Colon Carcinoma Metastatic in the Lung (tissue), 2 donors: ENCODE measurements around a stretch of chr7.

GRCh38 chr7:39754106-39754778 is 130.9 kb downstream of the RALA start:
- PRO-cap, 2 experiments: no peak in any of the 2 experiments

DNA sequence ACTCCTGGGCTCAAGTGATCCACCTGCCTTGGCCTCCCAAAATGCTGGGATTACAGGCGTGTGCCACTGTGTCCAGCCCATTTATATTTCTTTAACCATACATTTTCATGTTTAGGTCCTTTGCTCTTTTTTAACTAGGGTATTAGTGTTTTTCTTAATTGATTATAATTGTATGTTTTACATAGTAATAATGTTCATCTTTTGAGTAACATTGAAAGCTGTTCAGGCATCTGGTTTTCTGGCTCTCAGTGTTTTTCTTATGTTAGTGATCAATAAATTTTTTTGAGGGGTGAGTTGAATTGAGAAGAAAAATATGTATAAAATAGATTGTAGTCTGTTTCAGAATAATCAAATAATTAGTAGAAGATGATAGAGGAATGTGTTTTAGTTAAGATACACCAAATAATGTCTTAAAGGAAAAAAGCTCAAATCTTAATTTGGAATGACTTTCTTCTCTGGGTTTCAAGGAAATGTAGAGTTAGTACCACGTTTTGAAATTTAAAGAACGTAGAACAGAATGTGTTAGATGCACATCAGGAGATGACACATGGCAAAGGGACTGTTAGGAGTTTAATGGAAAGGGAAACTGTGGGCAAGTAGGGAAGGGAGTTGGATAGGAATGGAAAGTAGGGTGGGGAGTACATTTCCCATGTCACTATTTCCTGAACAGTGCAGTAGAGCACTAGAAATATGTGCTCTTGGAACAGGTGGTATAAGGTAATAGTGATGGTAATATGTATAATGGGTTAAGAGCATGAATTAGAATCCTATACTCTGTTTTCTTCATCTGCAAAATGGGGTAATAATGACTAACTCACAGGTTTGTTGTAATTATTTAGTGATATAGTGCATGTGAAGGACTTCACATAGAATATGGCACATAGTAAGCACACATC is 64.9 kb downstream of the CDK13 start:
- PRO-cap, 2 experiments: no peak in any of the 2 experiments

DNA sequence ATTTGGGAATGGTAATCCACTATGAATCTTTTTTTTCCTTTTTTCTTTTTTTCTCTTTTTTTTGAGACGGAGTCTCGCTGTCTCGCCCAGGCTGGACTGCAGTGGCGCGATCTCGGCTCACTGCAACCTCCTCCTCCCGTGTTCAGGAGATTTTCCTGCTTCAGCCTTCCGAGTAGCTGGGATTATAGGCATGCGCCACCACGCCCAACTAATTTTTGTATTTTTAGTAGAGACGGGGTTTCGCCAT is 730 bp downstream of the SUGCT start:
- PRO-cap, 2 experiments: no peak in any of the 2 experiments

- PRO-cap, 2 experiments: no peak in any of the 2 experiments
Observed at GRCh38 chr7:40234098-40234433, 99.3 kb downstream of the SUGCT start.

GRCh38 chr7:40509116-40509606 is 374.4 kb downstream of the SUGCT start:
- PRO-cap, 2 experiments: no peak in any of the 2 experiments

DNA sequence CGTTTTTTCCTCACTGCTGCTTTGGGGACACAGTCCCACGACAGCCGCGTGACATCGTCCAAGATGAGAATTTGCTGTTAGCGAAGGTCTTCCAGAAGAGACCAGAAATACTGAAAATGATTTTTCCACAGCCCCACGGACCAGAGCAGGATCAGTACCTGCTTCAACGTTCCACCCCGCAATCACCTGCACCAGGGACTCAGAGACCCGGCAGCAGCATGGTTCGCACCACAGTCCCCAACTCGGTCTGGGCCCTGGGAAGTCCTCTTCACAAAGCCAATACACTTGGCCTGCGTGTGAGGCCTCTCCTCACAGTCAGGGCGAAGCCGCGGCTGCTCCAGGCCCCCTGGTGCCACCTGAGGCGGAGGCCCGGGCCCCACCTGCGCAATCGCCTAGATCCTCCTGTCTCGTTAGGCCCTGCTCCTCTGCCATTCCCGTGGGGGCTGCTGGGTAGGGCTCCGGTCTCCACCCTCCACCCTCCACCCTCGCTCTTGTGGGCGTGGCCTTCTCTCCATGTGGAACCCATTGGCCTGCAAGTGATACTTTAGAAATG is 553.4 kb downstream of the INHBA start:
- PRO-cap, 2 experiments: no peak in any of the 2 experiments

DNA sequence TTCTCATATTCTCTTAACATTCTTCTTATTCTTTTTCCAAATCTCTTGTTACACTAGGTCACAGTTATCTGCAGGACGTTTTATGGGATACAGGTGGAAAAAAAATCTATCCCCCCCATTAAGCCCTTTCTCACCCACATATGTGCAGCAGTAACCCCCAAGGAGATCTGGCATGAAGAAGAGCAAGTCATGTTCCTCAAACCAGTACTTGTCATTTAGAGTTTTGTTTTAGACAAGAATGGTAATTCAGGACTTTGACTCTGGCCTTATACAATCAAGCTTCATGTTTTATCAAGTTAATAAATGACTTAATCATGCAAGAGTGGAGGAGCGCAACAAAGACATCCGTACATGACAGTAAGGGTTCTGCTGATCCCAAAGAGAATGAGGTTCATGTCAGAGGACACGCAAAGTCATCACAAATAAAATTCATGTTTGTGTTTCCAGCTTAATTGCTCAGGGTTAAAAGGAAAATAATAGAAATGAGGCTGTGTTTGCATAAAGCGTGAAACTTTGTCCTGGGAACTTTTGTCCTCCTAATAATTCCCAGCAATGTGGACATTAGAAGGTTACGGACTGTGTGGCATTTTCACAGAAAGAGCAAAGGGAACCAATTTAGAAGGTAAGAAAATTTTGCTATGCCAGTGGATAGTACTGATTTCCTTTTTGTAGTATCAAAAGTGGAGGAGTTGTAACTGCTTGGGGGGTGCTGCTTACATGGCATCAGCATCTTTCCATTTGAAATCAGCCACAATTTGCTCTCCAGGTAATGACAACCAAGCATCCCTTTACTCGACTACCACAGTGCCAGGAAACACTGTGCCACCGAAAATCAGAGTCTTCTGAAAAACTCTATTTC is 237.4 kb downstream of the INHBA start:
- PRO-cap, 2 experiments: no peak in any of the 2 experiments

GRCh38 chr7:41692909-41693749 is 9.8 kb downstream of the INHBA start:
- PRO-cap, 2 experiments: no peak in any of the 2 experiments

- PRO-cap, 2 experiments: no peak in any of the 2 experiments
Observed at GRCh38 chr7:41731959-41732424, 29.1 kb upstream of the INHBA start.

DNA sequence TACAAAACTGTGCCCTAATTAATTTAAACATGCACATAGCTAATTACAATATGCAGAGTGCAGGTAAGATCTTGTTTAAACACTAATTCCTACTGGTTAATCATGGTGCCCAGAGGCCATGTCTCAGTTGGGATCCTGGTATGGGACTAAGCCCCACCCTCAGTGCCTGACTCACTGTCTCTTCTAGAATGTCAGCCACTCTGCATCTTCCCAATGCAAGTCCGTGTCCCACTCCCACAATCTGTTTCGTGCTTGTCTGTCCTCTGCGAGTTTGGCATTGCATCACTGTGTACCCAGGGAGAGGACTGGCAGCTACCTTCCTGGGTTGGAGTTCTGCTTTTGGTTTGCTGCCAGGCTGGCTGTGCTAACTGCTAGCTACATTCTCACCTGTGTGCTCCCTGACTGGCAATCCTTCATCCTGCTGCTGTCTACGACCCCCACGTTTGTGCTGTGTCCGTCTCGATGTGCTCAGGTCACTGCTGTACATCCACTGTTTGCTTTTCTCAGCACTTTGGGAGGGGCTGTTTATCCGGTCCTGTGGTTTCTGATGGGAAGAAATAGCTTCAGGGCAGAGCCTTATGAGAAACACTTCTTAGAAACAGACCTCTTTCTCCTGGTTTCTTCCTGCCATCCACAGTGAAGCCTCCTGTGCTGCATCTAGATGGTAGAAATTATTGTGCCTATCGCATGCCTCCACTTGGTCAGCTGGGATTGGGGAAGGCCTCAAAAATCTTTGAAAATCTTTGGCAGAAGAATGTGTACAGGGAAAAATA is 56.1 kb upstream of the GLI3 start:
- PRO-cap, 2 experiments: no peak in any of the 2 experiments

DNA sequence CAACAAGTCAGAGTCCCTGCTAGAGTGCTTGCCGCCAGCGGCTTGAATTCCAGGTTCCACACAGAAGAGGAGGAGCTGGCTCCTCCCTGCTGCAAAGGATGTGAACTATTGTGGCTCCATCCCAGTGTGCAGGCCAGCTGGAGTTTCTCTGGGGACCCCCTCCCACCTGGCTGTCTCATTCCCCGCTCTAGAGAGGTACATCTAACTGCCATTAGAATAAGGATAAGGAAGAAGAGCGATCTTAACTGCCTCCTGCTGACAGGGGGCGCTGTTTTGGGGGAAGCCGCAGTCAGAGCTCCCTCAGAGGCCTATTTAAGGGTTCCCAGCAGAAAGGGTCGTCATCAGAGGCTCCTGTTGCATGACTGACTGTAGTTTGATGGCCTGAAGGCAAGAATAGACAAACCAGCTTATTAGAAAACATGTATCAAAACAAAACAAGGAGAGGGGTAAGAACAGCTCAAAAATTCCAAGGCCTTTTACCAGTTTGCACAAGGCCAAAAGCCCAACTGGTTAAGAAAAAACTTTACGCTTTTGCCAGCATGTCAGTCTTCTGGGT is 40.8 kb upstream of the HECW1 start:
- PRO-cap, 2 experiments: no peak in any of the 2 experiments

- PRO-cap, 2 experiments: no peak in any of the 2 experiments
Observed at GRCh38 chr7:43582332-43582687, 598 bp upstream of the STK17A start.

- PRO-cap, 2 experiments: no peak in any of the 2 experiments
Observed at GRCh38 chr7:43609063-43609988, 26.4 kb downstream of the STK17A start.

DNA sequence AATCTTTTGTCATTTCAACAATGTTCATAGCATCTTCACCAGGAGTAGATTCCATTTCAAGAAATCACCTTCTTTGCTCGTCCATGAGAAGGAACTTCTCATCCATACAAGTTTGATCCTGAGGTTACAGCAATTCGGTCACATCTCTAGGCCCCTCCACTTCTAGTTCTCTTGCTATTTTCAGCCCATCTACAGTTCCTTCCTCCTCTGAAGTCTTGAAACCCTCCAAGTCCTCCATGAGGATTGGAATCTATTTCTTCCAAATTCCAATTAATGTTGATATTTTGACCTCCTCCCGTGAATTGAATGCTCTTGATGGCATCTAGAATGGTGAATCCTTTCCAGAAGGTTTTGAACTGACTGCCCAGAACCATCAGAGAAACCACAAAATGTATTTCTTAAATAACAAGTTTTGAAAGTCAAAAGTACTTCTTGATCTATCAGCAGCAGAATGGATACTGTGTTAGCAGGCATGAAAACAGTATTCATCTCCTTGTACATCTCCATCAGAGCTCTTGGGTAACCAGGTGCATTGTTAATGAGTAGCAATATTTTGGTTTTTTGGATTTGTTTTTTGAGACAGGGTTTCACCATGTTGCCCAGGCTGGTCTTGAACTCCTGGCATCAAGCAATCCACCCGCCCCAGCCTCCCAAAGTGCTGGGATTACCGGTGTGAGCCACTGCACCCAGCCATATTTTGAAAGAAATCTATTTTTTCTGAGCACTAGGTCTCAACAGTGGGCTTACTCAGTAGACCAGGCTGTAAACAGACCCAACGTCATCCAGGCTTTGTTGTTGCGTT is 49.5 kb downstream of the STK17A start:
- PRO-cap, 2 experiments: no peak in any of the 2 experiments

GRCh38 chr7:43637400-43637982 is 54.6 kb downstream of the STK17A start:
- PRO-cap, 2 experiments: no peak in any of the 2 experiments

DNA sequence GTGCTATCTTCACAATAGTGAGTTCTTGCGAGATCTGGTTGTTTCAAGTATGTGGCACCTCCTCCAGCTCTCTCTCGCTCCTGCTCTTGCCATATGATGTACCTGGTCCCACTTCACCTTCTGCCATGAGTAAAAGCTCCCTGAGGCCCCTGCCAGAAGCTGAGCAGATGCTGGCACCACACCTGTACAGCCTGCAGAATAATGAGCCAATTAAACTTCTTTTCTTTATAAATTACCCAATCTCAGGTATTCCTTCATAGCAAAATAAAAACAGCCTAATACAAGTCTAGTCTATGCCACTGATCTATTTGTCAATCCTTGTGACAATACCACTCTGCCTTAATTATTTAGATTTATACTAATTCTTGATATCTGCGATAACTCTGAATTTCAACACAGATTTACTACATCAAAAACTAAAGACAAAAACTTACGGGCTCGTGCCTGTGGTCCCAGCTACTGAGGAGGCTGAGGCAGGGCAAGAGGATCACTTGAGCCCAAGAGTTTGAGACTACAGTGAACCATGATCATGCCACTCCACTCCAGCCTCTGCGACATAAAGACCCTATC is 66.1 kb downstream of the COA1 start:
- PRO-cap, 2 experiments: no peak in any of the 2 experiments

DNA sequence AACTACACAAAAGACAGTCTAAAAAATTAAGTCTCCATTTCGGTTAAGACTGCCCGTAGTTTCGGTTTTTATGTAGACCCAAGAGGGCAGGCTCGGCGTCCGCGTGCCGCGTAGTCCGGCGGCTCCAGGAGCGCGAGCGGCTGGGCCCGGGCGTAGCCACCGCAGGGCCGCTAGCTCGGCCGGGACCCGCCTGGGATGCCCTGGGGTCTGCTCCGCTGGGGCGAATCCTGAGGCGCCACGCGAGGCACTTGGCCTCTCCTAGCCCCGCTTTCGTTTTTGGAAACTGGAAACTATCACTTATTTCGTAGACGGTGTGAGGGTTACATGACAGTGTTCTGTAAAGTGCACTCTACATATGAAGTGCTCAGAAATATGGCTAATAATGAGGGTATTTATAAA is 488 bp downstream of the BLVRA start:
- PRO-cap, 2 experiments: no peak in any of the 2 experiments

DNA sequence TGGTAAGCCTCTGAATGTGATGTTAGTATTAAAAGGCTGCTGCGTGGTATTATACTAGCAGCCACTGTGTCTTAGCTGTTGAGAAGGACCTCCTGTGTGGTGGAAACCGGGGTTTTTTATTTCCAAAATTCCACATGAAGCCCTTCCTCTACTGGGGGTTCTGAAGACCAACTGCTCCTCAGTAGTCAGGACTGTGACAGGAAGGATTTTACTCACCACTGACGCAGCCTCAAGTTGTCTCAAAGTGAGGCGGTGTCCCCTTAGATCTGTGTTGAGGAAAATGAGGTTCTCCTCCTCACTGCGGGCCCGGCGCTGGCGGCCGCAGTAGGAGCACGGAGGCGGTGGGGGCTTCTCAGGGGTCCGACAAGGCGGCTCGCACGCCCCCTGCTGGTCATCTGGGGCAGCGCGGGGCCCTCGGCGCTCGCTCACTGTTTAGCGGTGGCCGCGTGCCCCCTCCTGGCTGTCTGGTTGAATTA is 30.6 kb downstream of the MRPS24 start:
- PRO-cap, 2 experiments: no peak in any of the 2 experiments

- PRO-cap, 2 experiments: no peak in any of the 2 experiments
Observed at GRCh38 chr7:44075298-44076206, 6.8 kb downstream of the POLM start.

GRCh38 chr7:44467315-44467702 is 23.1 kb downstream of the NUDCD3 start:
- PRO-cap, 2 experiments: no peak in any of the 2 experiments